IMR-90 (cell line): ENCODE measurements around a stretch of chr7.

GRCh38 chr7:152176897-152178077, 151.8 kb downstream of the GALNT11 start:
- RRBS = no CpG with 5 or more reads among the region's 12 CpGs
CAGE:
- cytosol, long polyA plus RNA = no peak
- long polyA plus RNA = no peak
- nucleus, long polyA plus RNA = no peak

GRCh38 chr7:152250637-152251416, 185.0 kb downstream of the KMT2C start:
- RRBS = no CpG with 5 or more reads among the region's 5 CpGs
CAGE:
- cytosol, long polyA plus RNA = no peak
- long polyA plus RNA = no peak
- nucleus, long polyA plus RNA = no peak

DNA sequence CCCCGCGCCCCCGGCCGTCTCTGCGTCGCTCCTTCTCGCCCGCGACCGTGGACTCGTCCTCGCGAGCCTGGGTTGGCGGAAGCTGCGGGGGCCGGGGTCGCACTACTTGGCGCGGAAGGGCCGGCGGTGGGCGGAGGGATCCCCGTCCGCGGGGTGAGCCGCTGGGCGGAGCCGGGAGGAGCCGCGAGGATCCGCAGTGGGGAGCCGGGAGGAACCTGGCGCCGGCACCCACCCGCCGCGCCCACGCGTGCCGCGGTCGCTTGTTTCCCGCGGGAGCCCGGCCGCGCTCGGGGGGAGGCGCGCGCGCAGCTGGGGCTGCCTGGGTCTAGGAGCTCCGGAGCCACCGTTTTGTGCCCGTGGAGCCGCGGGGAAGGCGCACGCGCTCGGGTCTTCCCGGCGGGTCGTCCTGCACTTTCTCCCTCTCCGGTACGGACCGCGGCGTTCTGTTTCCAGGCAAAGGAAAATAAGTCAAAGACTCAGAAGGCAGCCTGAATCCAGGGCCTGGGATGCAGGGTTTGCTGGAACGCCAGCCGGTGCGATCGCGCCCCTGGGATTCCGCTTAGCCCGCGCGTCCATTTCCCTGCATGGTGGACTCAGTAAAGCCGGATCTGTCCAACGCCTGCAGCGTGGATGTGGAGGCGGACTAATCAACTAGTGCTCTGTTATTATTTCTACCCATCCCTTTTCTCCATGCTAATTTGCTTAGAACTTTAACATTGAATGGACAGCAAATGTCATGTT, 28.8 kb upstream of the KMT2C start:
- RRBS = 1% methylated on average over 63 of the region's 82 CpGs
CAGE:
- cytosol, long polyA plus RNA = no peak
- long polyA plus RNA = no peak
- nucleus, long polyA plus RNA = no peak

DNA sequence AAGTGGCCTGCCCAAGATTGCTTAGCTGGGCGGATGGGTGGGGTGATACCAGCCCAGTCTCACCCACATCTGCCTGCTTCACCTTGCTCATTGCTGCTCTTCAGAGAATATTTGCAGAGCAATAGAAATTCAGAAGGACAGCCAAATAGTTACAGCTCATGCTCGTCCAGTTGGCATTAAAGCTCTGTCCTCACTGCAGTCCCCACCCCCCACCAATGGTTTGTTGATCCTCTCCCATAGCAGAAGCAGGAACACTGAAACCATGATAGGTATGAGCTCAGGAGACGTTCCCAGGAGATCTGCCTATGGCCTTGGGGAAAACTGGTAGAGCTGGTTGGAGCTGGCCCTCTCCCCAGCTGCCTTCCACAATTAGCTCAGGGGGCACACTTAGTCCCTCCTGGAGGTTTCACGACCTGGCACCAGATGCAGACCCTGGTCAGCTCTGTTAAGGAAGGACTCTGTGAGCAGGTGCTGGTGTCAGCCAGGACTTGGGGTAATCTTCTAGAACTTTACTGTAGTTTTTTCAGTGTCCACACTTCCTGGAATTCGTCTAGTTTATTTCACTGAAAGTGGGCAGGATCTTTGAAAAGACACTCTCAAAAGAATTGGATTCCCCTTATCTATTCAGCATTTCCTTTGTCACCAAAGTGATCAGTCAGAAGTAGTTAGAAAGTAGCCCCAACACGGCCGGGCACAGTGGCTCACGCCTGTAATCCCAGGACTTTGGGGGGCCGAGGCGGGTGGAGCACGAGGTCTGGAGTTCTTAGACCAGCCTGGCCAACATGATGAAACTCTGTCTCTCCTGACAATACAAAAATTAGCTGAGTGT, 68.7 kb upstream of the KMT2C start:
- RRBS = no CpG with 5 or more reads among the region's 11 CpGs
CAGE:
- cytosol, long polyA plus RNA = no peak
- long polyA plus RNA = no peak
- nucleus, long polyA plus RNA = no peak

DNA sequence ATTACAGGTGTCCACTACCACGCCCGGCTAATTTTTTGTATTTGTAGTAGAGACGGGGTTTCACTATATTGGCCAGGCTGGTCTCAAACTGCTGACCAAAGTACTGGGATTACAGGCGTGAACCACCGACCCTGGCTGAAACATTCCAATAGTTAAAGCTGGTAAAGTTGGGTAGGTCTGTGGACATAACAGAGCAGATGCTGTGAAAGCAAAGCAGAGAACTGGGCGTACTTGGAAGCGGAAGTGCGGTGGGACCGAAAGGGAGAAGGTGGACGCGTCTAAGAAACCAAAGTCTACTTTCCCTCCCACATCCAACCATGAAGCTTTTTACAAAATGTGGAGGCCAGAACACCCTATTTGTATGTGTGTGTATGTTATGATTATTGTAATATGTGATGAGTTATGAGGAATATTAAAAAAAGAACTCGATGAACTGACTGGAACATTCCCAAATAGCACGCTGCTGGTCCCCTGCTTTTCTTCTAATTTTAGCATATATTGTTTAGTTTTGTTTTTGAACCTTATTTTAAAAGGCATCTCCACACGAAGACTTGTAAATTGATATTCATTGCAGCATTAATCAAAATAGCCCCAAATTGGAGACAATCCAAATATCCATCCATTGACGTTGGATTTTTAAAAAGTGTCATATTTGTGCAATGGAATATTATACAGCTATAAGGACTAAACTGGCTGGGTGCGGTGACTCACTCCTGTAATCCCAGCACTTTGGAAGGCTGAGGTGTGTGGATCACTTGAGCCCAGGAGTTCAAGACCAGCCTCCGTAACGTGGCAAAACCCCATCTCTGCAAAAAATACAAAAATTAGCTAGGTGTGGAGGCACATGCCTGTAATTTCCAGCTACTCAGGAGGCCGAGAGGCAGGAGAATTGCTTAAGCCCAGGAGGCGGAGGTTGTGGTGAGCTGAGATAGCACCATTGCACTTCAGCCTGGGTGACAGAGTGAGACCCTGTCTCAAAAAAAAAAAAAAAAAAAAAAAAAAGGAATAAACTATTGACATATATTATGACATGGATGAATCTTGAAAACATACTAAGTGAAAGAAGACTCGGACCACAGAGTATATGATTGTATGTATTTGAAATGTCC, 35.3 kb downstream of the XRCC2 start:
- RRBS = no CpG with 5 or more reads among the region's 21 CpGs
CAGE:
- cytosol, long polyA plus RNA = no peak
- long polyA plus RNA = no peak
- nucleus, long polyA plus RNA = no peak

GRCh38 chr7:152675373-152676046, 431 bp downstream of the XRCC2 start:
- RRBS = under 1% methylated on average over 12 of the region's 32 CpGs
CAGE:
- cytosol, long polyA plus RNA = no peak
- long polyA plus RNA = no peak
- nucleus, long polyA plus RNA = no peak

- RRBS = no CpG with 5 or more reads among the region's 6 CpGs
CAGE:
- cytosol, long polyA plus RNA = no peak
- long polyA plus RNA = no peak
- nucleus, long polyA plus RNA = no peak
These were observed 91.0 kb downstream of the ACTR3B start for GRCh38 chr7:152850301-152851112.

GRCh38 chr7:153405979-153406891, 646.0 kb upstream of the DPP6 start:
- RRBS = no CpG with 5 or more reads among the region's 10 CpGs
CAGE:
- cytosol, long polyA plus RNA = no peak
- long polyA plus RNA = no peak
- nucleus, long polyA plus RNA = no peak

DNA sequence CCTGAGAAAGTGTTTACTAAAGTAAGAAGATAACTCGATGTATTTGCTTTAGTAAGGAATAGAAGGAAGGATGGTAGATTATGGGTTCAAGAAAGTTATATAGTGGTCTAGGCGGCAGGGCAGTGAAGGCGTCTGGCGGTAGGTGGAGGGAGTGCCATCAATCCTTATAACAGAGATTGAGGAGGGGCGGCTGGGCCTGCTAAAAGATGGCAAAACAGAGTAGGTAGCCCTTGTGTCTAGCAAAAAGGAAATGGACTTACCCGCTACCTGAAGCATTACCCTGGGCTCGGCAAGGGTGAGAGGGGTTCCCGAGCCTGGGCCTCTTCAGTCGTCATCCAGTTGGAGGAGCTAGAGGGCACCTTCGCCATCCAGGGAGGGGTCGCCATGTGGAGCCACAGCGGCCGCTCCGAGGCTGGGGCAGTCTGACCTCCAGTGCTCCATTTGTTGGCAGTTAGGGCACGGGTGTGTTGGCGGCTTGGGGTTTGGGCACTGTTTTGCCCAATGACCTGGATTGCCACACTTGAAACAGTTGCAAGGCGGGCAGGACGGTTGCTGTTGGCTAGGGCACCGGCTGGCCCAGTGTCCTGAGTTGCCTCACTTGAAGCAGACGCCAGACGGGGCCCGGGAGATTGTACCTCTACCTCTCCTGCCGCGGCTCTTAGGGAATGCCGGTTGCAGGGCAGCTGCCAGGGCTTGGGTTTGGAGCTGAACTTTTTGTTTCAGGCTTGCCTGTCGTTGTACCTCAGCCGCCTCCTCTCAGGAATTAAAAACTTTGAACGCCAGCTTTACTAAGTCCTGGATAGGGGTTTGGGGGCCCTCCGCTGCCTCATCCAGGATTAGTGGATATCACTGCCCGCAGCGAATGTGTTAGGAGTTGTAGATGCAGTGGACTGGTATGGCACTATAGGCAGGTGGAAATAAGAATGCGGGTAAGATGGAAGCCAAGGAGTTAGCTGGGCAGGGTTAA, 640.1 kb upstream of the DPP6 start:
- RRBS = no CpG with 5 or more reads among the region's 32 CpGs
CAGE:
- cytosol, long polyA plus RNA = no peak
- long polyA plus RNA = no peak
- nucleus, long polyA plus RNA = no peak

DNA sequence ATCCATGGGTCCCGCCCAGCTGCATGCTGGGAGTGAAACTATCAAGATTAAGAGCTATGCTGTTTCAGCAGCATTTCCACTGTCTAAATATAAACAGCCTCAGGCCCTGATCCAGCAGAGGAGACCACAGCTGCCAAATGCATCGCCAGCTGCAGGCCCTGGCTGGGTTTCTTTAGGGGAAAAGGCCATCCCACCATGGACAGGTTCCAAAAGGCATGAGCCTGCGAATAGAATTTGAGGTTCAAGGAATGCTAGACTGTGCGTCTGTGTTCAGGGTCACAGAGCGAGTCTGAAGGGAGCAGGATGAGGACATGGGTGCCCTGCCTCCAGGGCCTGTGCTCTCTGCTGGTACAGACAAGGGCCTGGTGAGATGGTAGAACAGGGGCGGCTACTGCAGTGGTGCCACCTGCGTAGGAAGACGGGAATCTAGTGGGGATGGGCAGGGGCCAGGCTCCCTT, 411.3 kb downstream of the PAXIP1 start:
- RRBS = no CpG with 5 or more reads among the region's 8 CpGs
CAGE:
- cytosol, long polyA plus RNA = no peak
- long polyA plus RNA = no peak
- nucleus, long polyA plus RNA = no peak

GRCh38 chr7:154927862-154928348, 75.0 kb downstream of the PAXIP1 start:
- RRBS = no CpG with 5 or more reads among the region's 3 CpGs
CAGE:
- cytosol, long polyA plus RNA = no peak
- long polyA plus RNA = no peak
- nucleus, long polyA plus RNA = no peak

DNA sequence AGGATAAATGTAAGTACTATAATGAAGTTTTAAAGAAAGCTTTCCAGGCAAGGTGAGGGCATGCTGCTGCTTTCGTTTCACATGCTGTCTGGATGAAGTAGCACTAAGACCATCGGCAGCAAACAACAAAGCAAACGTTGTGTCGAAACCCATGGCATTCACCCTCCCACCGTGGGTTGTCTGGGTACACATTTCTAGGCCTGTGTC, 43.0 kb downstream of the PAXIP1 start:
- RRBS = no CpG with 5 or more reads among the region's 5 CpGs
CAGE:
- cytosol, long polyA plus RNA = no peak
- long polyA plus RNA = no peak
- nucleus, long polyA plus RNA = no peak

DNA sequence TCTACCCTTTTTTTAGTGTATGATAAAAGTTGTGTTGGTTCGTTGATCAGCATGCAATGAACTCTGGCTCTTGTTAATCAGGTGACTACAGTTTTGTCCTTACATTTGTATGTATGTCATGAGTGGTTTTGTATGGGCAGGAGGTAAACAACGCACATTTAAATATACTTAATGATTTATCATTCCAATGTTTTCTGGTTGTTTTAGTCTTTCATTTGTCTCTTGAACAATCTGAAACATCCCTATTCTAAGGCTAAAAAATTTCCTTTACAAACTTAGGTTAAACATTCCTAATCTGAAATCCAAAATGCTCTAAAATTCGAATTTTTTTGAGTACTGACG, 1.7 kb upstream of the PAXIP1 start:
- RRBS = no CpG with 5 or more reads among the region's 4 CpGs
CAGE:
- cytosol, long polyA plus RNA = no peak
- long polyA plus RNA = no peak
- nucleus, long polyA plus RNA = no peak

GRCh38 chr7:155166565-155167134, 96.5 kb downstream of the HTR5A start:
- RRBS = no CpG with 5 or more reads among the region's 17 CpGs
CAGE:
- cytosol, long polyA plus RNA = no peak
- long polyA plus RNA = no peak
- nucleus, long polyA plus RNA = no peak

- RRBS = no CpG with 5 or more reads among the region's 7 CpGs
CAGE:
- cytosol, long polyA plus RNA = no peak
- long polyA plus RNA = no peak
- nucleus, long polyA plus RNA = no peak
These were observed 53.6 kb upstream of the INSIG1 start for GRCh38 chr7:155244126-155244483.

DNA sequence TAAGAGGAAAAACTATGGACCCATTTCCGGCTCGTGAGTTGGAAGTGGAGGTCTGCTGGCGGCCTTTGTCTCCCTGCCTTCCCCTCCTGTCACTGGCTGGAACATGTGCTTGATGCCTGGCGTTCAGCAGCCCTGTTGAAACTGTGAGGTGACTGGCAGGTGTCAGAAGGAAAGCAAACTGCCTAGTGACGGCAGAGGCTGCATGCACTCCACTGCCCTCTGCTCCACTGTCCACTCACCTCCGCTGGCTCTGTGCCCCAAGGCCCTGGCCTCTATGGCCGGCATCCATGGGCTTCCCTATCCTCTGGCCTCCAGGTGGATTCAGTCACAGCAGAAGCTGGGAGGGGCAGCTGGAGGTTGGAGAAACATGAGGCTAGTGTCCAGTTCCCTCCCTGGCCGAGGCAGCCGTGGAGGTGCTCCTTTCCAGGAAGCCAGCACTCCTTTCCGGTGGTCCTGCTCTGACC, 31.3 kb upstream of the INSIG1 start:
- RRBS = no CpG with 5 or more reads among the region's 10 CpGs
CAGE:
- cytosol, long polyA plus RNA = no peak
- long polyA plus RNA = no peak
- nucleus, long polyA plus RNA = no peak

- RRBS = 1% methylated on average over 8 of the region's 59 CpGs
CAGE:
- cytosol, long polyA plus RNA = no peak
- long polyA plus RNA = no peak
- nucleus, long polyA plus RNA = no peak
These were observed 47.2 kb downstream of the INSIG1 start for GRCh38 chr7:155344720-155345409.

DNA sequence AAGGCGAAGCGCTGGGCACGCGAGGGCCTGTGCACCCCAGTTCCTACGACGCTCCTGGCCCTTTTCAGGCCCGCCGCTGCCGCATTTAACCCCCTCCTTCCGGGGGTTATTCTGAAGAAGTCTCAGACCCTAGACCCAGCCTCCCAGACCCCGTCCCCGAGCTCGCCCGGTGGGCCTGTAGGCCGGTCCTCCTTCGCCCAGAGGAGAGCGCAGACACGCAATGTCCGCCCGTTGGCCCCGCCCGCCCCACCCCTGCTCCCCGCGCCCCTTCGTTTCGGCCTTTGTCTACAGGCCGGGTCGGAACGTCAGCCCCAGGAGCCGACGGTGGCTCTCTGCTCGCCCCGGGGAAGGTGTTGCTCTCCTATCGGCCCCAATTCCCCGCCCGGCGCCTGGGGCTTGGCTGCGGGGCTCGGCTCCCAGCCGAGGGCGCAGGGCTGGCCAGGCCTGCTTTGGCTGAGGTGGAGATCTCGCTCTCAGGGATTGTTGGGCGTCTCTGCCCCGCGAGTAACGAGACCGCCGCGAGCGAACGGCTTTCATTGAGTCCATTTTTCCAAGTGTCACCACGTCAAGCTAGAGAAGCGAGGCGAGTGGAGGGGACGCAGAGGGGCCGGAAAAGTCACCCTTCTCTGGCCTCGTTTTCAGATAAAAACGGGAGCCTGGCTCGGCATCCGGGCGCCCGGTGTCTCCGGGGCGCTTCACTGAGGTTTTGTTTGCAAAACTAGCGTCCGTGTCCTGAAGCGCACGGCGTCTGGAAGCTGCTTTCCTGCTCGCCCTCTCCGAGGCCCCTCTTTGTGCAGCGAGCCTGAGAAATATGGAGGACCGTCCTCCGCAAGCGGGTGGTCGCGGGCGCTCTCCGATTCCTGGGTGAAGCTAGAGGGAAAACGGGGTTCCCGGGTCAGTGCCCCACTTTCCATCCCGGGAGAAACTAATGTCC, 3.8 kb upstream of the EN2 start:
- RRBS = 3% methylated on average over 17 of the region's 82 CpGs
CAGE:
- cytosol, long polyA plus RNA = no peak
- long polyA plus RNA = no peak
- nucleus, long polyA plus RNA = no peak

DNA sequence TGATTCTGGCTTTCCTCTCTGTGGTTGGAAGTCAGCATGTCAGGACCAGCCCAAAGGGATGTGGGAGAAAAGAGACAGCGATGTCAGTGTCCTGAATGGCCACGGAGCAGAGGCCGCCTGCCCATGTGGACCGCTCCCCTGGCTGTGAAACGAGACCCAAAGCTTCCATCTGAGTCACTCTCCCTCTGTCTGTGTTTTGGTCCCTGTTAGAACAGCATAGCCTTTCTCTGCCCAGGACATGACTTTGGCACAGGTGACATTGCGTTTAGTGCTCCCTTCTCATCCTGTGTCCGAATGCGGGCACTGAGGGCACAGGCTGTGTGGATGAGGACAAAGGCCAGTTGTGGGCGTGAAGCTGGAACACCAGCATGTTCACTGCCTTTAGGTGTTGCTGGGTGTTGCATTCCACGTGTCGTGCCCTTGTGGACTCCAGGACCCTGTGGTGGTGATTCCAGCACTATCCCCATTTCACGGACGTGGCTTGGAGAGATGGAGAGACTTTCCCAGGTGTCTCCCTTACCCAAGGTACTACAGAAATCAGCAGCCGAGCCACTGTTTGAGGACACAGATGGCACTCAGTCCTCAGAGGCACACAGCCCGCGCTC, 738 bp upstream of the CNPY1 start:
- RRBS = no CpG with 5 or more reads among the region's 16 CpGs
CAGE:
- cytosol, long polyA plus RNA = no peak
- long polyA plus RNA = no peak
- nucleus, long polyA plus RNA = no peak

DNA sequence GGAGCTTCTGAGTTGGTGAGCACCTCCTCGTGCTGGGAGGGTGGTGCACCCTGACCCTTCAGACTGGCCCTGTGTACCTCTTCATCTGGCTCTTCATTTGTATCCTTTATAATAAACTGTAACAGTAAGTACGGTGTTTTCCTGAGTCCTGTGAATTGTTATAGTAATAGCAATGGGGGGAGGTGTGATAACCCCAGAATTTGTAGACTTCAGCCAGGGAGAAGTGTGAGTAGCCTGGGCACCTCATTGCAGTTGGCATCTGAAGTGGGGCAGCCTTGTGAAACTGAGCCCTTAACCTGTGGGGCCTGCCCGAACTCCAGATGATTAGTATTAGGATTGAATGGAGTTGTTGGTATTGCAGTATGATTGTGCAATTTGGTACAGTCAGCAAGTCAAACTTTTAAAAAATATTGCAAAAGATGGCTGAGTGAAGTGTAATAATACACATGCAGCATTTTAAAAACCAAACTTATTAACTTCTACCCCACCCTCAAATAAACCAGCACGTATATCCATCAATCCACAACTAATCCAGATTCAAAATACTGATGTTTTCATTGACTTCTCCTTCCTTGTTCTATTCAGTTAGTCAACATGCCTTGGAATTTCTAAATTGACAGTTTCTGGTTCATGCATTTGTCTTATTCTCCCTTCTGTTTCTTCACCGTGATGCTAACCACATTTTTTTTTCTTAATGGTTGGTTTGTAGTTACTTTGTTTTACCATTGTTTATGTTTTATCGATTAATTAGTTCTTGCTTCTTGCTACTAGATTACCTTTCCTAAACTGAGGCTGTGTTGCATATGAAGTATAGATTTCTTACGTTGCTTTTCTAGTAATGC, 9.4 kb downstream of the RBM33 start:
- RRBS = no CpG with 5 or more reads among the region's 7 CpGs
CAGE:
- cytosol, long polyA plus RNA = no peak
- long polyA plus RNA = no peak
- nucleus, long polyA plus RNA = no peak